Measurements from ENCODE around the gene SPATA33.

- PRO-cap: no peak
Observed at GRCh38 chr16:89363368-89363937, 126.9 kb downstream of the ANKRD11 start.

GRCh38 chr16:89372717-89373198 is 117.6 kb downstream of the ANKRD11 start:
- PRO-cap: no peak

DNA sequence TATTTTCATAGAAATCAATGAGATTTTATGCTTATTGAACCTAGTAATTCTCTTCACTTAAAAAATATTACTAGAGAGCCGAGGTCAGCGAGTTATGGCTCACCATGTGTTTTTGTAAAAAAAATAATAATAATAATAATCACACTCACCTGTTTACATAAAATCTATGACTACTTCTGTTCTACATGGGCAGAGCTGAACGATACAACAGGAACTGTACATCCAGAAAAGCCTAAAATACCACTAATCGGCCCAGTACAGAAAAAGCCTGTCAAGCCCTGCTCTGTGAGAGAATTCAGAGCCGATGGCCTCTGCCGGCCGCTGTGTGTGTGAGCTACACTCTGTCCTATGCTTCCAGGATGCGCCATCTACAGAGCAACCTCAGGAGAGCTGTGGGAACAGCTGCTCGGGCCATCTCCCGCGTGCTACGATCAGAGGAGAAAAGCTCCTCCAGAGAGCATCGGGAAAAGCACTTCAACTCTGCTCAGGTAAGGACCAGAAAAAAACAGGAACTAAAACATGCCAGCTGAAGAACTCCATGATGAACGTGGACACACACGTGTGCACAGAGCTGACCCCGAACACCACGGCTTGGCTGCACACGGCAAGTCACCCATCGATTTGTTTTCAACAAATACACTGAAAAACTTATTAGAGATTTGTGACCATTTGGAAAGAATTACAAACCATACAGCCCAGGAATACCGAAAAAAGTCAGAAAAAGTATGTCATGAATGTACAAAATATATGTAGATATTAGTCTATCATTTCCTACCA is 116.0 kb downstream of the ANKRD11 start:
- PRO-cap: no peak

- PRO-cap: no peak
Observed at GRCh38 chr16:89374999-89375901, 115.1 kb downstream of the ANKRD11 start.

DNA sequence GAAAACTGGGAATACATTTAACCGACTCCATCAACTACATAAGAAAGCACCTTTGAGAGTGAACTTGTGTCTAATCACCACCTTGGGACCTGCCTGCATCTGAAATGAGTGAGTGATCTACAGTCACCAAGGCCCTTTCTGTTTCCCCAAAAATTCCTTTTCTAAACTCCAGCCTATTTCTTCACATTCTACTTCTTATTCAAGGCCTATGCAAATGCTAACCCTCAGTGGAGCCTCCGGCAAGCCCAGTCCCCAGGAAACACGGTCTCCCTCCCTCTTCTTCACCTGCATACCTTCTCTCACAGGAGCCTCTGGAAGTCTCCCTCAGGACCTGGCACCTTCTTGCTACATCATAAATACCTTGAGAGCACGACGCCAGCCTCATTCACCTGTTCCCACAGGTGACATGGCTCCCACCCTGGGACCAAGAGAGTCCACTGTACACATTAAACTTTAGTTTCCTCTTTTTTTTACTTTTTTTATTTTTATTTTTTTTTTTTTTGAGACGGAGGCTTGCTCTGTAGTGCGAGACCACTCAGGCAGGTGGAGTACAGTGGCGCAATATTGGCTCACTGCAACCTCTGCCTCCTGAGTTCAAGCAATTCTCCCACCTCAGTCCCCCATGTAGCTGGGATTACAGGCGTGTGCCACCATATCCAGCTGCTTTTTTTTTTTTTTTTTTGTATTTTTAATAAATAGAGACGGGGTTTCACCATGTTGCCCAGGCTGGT is 97.4 kb downstream of the ANKRD11 start:
- PRO-cap: no peak

- PRO-cap: no peak
Observed at GRCh38 chr16:89400912-89401151, 89.5 kb downstream of the ANKRD11 start.

GRCh38 chr16:89407198-89408441 is 82.7 kb downstream of the ANKRD11 start:
- PRO-cap: no peak

GRCh38 chr16:89474405-89475160 is 15.8 kb downstream of the ANKRD11 start:
- PRO-cap: no peak

GRCh38 chr16:89533901-89534538 is 25.8 kb downstream of the SPG7 start:
- PRO-cap: no peak

- PRO-cap: no peak
Observed at GRCh38 chr16:89586914-89587215, 11.3 kb downstream of the CPNE7 start.

- PRO-cap: no peak
Observed at GRCh38 chr16:89608311-89609029, 5.0 kb upstream of the DPEP1 start.

DNA sequence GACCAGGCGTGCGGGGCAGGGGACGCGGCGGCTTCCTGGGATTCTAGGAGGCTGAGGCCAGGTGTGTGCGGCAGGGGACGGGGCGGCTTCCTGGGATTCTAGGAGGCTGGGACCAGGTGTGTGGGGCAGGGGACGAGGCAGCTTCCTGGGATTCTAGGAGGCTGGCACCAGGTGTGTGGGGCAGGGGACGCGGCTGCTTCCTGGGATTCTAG is 283 bp downstream of the DPEP1 start:
- PRO-cap: no peak

GRCh38 chr16:89657470-89658188 is at the start of gene SPATA33:
Gene SPATA33, plus strand, starts transcription at chr16:89657836.
- PRO-cap: bidirectional peak, plus-strand start at chr16:89657933, minus-strand start at chr16:89657696; unidirectional peak, plus-strand start at chr16:89658068

GRCh38 chr16:89700806-89701327 is 638 bp downstream of the SPATA2L start:
- PRO-cap: no peak

DNA sequence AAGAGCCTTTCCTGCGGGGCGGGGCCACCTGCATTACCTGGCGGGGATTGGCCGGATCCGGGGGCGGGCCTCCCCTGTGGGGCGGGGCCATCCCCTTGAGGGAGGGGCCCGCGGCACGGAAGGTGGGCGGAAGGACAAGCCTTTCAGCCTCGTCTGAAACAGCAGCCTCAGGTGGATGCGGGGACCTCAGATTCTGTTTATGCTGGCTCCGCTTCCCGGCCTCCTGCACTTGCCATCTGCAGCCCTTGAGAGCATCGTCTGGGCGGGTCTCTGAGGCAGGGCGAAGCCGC is 535 bp upstream of the SPATA2L start:
- PRO-cap: unidirectional peak, plus-strand start at position 149 of the sequence

- PRO-cap: bidirectional peak, plus-strand start at chr16:89722872, minus-strand start at chr16:89722727
Observed at GRCh38 chr16:89722626-89722948, 1.2 kb downstream of the ZNF276 start.

DNA sequence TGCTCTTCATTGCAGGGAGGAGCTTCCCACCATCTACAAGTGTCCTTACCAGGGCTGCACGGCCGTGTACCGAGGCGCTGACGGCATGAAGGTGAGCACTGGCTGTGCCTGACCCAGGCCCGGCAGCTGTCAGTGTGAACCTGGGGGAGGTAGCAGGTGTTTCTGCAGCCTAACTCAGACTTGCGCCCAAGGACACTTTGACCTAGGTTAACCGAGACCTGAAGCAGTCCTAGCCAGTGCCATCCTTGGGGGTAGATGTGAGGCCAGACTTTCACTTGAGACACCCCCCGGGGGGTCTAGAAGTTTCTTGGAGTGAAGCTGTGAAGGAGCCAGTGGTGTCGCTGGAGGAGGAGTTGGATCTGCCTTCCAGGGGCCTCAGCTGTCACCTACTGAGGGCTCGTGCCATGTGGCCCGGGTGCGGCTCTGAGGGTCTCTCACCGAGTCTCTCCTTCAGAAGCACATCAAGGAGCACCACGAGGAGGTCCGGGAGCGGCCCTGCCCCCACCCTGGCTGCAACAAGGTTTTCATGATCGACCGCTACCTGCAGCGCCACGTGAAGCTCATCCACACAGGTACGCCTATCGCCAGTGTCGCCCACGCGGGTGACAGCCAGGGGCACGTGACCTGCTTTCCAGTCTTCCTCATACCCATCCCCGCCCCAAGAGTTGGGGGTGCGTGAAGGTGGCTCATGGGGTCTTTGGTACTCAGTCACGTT is 12.3 kb downstream of the ZNF276 start:
- PRO-cap: no peak

DNA sequence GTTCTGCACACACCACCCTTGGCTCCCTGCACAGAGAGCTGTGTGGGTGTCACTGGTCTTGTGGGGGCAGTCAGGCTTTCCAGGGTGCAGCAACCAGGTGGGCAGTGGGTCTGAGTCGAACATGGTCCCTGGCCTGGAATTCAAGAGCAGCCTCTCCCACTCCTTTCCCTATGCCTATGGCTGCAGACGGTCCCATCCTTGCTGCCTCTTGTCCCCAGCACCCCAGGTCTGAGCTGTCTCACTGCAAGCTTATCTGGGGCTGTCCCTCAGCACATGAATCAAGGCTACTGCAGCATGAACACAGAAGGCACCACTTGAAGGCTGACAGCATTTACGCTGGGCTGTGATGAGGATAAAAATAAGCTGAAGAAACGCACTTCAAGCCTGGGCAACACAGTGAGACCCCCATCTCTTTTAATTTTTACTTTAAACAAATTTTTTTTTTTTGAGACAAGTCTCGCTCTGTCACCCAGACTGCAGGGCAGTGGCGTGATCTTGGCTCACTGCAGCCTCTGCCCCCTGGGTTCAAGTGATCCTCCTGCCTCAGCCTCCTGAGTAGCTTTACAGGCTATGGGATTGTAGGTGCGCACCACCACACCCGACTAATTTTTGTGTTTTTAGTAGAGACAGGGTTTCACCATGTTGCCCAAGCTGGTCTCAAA is 20.3 kb downstream of the ZNF276 start:
- PRO-cap: no peak

GRCh38 chr16:89744504-89745391 is 23.4 kb downstream of the ZNF276 start:
- PRO-cap: no peak

DNA sequence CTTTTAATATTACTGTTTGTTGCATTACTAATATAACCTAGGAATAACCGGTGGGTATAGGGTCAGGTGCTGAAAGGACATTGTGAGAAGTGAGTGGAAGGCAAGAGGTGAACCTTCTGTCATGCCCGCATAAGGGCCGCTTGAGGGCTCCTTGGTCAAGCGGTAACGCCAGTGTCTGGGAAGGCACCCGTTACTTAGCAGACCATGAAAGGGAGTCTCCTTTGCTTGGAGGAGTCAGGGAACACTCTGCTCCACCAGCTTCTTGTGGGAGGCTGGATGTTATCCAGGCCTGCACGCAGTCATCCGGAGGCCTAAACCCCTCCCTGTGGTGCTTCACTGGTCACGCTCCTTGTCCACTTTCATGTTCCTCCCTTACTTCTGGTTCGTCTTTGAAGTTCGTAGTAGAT is 2.4 kb upstream of the FANCA start:
- PRO-cap: no peak